Pericardium (tissue), 1 donor: ENCODE measurements around a stretch of chr22.

DNA sequence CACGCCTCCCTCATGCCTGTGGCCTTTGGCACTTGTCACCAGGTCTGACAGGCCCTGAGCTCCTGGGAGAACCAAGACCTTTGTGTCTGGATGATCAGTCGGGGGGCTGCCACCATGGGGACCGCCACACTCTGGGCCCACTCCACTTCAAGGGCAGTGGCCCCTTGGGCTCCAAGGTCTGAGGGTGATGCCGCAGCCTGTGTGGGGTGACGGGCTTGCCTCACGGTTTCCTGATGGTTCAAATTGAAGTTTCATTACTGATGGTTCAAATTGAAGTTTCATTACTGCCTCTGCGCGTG, 27.4 kb downstream of the TRMU start:
- RRBS: no CpG with 5 or more reads among the region's 8 CpGs

DNA sequence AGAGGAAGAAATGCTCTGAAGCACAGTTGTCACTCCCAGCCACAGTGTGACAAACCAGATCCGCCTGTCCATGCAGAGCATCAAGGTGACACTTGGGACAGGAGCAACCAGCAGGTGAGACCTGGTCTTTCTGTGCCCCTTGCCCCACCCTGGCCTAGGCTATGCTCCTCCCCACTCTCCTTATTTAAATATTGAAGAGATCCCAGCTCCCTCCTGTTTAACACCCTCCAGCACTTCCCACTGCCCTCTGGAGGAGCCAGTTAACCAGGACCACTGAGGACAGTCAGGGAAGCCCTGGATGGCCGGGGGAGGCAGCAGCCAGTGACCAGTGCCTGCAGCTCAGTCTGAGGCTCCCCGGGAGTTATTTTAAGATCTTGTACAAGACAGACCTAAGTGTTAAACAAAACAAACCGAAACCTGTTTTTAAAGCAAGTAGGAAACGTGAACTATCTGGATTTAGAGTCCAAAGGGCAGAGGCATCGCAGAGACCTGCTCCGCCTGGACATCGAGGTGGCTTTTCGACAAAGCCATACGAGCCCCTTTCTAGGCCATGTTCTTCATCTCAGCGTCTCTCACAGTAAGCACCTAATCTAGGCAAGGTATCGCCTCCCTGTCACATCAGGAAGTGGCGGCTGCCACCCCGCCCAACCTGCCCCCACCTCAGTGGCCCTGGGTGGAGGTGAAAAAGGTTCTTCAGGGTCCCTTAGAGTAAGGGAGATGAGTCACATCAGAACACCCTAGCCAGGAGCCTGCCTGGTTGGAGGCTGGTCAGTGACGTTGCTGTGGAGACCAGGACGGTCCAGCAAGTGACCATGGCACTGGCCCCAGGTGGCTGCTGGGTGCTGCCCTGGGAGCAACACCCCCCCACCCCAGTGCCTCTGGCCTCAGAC, 35.2 kb downstream of the TRMU start:
- RRBS: 36% methylated on average over 2 of the region's 16 CpGs

- RRBS: no CpG with 5 or more reads among the region's 17 CpGs
Measured at GRCh38 chr22:46375077-46375604, 39.6 kb downstream of the TRMU start.

GRCh38 chr22:46377772-46377974, 42.2 kb downstream of the TRMU start:
- RRBS: no CpG with 5 or more reads among the region's 5 CpGs

- RRBS: no CpG with 5 or more reads among the region's 11 CpGs
Measured at GRCh38 chr22:46379068-46379372, 43.5 kb downstream of the TRMU start.

GRCh38 chr22:46430492-46431533, 95.3 kb downstream of the TRMU start:
- RRBS: 85% methylated on average over 6 of the region's 31 CpGs

DNA sequence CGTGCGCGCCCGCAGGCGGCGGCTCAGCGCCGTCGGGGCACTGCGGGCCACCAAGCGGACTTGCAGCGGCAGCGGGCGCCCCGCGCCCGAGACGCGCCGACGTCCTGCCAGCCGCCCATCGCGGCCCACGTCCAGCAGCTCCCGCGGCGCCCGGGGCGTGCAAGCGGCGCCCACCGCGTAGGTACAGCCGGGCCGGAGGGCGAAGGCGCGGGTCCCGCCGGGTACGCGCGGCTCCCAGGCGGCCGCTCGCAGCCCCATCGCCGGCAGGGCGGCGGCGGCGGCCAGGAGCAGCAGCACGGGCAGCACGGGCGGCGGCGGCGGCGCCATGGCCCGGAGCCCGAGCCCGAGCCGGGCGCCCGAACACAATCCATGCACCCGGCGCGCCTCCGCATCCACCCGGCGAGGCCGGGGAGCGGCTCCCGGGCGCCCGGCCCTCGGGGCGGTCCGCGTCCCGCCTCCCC, 546 bp downstream of the CELSR1 start:
- RRBS: 3% methylated on average over 27 of the region's 82 CpGs

DNA sequence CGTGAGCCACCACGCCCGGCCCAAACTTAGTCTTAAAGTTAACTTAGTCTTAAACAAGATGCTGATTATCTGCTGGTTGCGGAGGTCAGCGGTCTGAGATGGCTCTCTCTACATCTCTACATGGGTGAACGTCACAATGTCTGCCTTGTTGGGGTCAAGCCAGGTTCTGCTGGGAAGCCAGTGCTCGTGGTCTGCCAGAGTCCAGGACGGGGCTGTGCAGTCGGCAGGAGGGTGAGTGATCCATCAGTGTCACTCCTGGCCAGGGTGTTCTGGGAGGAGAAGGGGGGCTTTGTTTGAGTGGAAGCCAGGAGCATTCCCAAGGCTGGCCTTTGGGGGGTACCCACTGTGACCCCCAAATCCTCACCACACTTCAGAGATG, 11.4 kb upstream of the CELSR1 start:
- RRBS: no CpG with 5 or more reads among the region's 9 CpGs

GRCh38 chr22:46573000-46573592, 35.7 kb upstream of the CELSR1 start:
- RRBS: 79% methylated on average over 5 of the region's 15 CpGs

- RRBS: no CpG with 5 or more reads among the region's 13 CpGs
Measured at GRCh38 chr22:46602098-46602574, 18.1 kb upstream of the GRAMD4 start.

DNA sequence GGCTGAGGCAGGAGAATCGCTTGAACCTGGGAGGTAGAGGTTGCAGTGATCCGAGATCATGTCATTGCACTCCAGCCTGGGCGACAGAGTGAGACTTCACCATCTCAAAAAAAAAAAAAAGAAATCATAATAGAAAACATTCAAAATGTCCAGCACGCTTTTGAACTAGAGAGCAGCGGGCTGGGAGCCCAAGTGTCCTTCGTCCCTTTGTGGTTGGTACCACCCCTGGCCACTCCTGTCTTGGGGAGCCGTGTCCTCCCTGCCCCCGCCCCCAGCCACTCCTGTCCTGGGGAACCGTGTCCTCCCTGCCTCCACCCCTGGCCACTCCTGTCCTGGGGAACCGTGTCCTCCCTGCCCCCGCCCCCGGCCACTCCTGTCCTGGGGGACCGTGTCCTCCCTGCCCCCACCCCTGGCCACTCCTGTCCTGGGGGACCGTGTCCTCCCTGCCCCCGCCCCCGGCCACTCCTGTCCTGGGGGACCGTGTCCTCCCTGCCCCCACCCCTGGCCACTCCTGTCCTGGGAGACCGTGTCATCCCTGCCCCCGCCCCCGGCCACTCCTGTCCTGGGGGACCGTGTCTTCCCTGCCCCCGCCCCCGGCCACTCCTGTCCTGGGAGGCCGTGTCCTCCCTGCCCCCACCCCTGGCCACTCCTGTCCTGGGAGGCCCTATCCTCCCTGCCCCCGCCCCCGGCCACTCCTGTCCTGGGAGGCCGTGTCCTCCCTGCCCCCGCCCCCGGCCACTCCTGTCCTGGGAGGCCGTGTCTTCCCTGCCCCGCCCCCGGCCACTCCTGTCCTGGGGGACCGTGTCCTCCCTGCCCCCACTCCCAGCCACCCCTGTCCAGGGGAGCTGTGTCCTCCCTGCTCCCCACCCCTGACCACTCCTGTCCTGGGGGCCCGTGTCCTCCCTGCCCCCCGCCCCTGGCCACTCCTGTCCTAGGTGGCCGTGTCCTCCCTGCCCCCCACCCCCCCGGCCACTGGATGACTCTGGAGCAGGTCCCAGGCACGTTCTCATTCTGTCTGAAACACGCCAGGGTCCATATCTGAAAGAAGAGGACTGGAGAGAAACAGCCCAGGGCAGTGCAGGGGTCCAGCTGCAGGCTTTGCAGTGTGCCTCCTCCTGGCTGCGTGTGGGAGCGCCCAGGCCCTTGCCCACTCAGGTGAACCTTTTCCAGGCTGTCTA, 15.0 kb downstream of the GRAMD4 start:
- RRBS: 6% methylated on average over 3 of the region's 41 CpGs

GRCh38 chr22:46652726-46653315, 32.6 kb downstream of the GRAMD4 start:
- RRBS: 33% methylated on average over 13 of the region's 29 CpGs

DNA sequence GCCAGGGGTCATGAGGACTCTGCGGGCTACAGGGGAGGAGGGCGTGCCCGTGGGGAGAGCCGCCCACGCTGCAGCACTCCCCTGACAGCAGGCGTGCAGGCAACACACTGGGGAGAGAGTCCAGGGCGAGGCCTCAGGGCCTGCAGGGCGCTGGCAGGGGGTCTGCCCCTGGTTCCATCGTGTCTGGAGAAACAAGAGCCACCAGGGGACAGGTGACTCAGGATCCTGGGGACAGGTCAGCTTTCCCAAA, 53.7 kb downstream of the GRAMD4 start:
- RRBS: no CpG with 5 or more reads among the region's 9 CpGs

DNA sequence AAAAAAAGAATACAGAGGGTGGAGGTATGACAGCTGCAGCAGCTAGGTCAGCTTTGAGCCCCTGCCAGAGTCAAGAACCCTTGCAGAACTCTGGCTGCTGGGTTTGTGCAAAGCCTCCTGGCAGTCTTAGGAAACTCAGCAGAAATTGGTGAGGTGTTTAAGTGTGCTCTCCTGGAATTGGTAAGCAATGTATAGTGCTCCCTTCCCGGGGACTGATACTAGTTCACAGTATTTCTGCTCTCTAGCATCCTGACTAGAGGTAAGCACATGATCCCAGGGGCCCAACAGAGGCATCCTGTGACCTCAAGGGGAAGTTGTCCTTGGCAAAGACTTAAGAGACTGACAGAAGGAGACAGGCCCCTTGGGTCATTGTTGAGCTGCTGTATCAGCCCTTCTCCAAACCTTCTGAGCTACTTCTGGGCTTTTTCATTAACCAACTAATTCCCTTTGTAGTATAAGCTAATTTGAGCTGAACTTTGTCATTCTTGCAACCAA, 4.4 kb upstream of the TBC1D22A start:
- RRBS: no CpG with 5 or more reads among the region's 1 CpG

DNA sequence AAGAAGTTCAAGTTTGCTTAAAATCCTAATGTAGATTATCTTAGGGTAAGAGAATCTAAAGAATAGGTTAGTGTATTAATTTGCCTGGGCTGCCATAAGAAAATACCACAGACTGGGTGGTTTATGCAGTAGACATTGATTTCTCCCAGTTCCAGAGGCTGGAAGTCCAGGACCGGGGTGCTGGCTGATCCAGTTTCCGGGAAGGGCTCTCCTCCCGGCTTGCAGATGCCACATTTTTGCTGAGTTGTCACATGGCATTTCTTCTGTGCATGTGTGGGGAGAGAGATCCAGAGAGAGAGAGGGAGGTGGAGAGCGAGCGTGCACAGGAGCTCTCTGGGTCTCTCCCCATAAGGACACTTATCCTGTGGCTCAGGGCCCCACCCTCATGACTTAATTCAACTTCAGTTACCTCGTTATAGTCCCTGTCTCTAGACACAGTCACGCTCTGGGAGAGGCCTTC, 46.6 kb downstream of the TBC1D22A start:
- RRBS: no CpG with 5 or more reads among the region's 7 CpGs

- RRBS: no CpG with 5 or more reads among the region's 3 CpGs
Measured at GRCh38 chr22:46836117-46836605, 73.7 kb downstream of the TBC1D22A start.

DNA sequence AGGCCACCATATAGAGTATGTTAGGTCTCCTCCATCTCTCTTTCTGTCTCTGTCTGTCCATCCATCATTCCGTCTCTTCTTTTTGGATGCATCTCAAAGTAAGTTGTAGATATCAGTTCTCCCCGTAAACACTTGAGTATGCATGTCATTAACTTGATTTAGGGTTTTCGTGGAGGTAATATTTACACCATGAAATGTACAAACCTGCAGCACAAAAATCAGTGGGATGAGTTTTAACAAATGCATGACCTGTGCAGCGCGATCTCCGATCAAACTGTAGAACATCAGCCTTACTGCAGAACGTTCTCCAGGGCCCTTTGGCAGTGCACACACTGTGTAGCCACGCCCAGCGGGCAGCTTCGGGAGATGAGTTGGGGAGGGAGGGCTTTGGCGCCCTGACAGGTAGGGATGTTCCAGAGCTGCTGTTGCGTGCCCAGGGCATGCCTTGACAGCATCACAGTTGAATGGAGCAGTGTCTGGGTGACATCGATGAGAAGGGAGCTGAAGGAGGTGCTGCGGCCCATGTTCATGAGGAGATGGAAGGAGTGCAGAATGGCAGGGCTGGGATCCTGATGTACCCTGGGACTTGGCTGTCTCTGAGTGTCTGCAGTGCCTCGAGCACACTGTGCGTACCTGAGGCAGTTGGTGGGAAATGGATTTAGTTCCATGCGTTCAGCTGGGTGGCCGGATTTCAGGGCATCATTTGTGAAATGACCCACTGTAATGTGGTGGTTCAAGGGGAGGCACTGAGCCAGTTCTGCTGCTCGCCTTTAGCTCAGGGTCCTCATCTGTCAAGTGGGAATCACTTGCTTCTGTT, 80.2 kb downstream of the TBC1D22A start:
- RRBS: no CpG with 5 or more reads among the region's 19 CpGs

DNA sequence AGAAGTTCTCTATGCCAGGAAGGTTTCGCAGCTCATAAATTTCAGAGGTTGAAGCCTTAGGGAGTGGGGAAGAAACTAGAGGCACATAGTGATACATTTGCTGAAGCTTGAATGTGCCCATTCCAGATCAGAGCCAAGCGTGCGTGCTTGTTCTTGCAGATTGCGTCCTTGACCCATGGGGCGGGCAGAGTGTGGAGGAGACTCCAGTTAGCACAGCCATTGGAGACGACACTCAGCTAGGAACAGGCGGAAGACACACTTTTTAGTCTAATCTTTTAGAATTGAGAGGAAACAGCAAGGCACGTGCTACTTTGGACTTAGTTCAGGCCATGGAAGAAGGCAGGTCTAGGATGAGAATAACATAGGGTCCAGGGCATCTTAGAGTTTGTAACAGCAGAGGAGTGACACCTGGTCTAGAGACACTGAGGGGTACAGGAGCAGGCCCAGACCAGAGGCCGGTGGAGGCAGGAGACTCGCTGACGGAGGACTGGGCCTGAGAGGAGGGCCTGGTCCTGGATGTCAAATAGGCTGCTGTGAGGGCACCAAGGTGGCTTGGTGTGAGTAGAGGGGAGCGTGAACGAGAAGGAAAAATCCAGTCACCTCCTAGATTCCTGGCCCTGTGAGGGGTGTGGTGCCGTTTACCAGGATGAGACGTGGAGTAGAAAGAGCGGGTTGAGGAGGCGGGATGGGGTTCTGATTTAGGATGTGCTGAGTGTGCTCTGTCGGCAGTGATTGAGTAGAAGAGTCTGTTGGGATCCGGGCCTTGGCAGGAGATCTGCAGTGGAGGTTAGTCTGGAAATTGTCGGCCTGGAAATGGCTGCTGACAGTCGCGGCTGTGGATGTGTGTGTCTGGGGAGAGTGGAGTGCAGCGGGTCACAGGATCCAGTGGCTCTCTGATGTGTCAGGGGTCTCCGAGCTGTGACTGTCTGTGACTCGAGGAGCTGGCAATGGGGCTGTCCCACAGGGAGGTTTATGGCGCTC, 154.7 kb downstream of the TBC1D22A start:
- RRBS: no CpG with 5 or more reads among the region's 26 CpGs

- RRBS: no CpG with 5 or more reads among the region's 5 CpGs
Measured at GRCh38 chr22:47277777-47278165, 515.3 kb downstream of the TBC1D22A start.

GRCh38 chr22:47282366-47282752, 519.9 kb downstream of the TBC1D22A start:
- RRBS: 80% methylated on average over 3 of the region's 7 CpGs